SJCRH30 (cell line): Measurements from ENCODE around the gene KATNA1.

DNA sequence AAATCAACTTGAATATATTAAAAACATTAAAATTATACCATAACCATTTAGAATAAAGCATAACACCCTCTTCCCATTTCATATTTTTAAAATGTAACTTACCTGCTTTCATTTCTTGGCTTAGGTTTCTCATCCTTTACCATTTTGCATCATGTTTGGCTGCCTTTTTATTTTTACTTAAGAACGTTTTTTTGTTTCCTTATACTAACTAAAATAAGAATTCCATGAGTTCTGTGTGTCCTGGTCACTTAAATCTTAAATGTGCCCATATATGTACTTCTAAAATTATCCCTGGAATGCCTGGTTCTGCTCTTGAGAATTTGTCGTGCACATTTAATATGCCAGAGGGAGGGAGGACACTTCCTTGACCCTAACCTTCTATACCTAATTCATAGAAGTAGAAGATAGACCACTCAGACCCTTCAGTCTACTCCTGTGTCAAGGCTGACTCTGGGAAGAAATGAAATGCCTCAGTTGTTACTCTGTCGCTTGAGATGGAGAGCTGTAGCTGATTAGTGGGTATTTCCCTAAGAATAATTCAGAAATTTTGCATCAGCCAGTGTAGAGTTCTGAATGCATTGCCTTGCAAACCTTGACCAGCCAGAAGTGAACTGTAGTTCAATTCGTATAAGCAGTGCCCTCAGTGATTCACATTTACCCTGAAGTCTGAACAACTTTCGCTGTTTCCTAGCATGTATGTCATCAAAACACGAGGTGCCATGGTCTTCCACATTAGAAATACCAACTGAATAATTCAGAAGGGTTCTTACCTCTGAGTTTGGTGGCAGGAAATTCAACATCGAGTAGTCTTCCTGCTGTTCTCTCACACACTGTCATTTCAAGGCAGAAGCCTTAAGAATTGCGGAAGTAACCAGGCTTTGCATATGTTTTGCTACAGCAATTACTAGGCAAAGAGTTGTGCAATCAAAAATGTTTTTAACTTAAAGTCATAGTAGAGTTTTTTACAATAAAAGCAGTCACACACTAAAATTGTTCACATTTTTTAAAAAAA lies 117.9 kb downstream of the STXBP5 start:
- RAMPAGE, long total RNA: no peak

GRCh38 chr6:147341430-147342516 lies 137.6 kb downstream of the STXBP5 start:
- RAMPAGE, long total RNA: no peak

- RAMPAGE, long total RNA: no peak
These were observed 142.2 kb upstream of the SAMD5 start for GRCh38 chr6:147366141-147366901.

DNA sequence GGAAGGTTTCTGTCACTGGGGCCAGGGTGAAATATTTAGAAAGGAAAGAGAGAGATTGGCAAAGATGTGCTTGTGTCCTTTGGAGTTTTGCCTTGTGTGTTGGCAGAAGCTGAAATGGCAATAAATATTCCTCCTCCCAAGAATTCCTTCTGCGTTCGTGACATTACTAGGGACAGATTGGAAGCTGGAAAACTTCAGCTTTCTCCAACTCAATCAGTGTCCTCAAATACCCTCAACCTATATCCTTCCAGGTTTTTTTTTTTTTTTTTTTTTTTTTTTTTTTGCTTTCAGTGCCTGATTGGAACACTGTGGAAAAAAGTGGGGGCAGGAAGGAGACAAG lies 6.4 kb downstream of the SAMD5 start:
- RAMPAGE, long total RNA: no peak

DNA sequence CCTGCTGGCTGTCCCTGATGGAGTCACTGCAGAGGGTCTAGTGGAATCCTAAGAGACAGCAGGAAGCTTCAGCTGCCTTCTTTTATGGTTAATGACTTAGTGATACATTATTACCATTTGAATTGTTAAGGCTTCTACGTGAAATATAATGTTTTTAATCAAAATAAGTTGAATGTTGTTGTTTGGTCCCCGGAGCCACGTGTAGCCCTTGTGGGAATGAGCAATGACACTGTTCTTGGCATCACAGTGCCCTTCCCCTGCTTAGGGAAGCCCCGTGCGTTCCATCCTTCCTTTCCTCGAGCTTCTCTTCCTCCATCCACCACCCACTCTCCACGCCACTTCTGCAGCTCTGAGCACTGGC lies 111.4 kb downstream of the SAMD5 start:
- RAMPAGE, long total RNA: no peak

- RAMPAGE, long total RNA: no peak
These were observed 197.8 kb upstream of the SASH1 start for GRCh38 chr6:148144906-148145262.

- RAMPAGE, long total RNA: no peak
These were observed 103.3 kb upstream of the SASH1 start for GRCh38 chr6:148239338-148239770.

DNA sequence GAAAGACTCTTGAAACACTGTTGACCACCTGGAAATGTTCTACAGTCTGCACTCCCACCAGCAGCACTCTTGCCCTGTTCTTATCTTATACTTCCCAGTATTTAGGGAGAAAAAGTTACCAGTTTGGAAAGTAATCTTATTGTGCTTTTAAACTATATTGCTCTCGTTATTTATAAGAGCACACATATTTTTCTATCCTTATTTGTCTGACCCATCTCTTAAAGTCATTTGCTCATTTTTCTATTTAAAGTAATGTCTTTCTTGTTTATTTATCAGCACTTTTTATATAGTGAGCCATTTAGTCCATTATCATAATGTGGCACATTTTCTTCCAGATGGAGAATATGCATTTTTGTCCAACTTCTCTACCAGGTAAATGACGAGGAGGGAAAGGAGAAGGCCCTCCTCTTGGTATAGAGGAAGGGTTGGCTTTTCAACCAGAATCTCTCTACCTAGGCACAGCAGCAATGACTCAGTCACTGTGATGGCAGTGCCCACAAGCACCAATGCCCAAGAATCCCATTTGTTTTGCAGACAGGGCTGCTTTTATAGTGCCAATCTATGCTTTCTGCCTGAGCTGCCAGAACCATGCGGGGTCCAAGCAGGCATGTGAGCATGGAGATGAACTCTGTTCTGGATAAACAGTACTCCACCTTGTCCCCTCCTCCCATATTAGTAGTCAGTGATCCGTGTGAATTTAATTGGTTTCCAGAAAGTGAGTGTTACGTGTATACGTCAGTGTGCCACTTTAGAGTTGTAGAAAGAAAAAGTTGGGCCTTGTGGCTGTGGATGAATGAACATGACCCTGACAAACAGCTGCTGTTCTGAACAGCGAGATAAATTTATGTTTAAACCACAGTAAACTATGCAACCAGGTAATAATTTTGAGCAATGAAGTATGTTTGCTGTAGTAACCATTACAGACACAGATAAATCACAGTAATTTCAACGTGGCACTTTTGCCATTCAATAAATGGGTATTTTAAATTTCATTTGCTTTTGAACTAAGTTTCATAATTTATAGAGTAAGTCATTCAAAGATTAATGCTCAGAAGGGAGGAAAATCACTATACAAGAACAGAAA lies 79.4 kb downstream of the SASH1 start:
- RAMPAGE, long total RNA: no peak

DNA sequence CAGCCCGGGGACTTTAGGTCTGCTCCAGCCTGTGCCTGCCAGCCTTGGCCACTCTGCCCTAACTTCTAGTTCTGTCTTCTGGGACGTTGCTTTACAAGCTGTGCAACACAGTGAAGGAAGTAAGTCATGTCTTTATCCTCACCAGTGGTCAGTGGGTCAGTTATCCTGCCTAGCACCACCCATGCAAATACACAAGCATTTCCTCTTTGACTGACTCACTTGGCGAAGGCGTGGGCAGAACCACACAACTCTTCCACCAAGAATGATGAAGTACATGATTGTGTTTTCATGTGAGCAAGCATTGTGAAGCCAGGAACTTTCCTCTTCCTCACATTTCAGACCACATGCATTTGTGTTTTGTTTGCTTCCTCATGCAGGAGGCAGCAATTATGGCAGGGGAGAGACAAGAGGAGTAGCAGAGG lies 180.5 kb upstream of the UST start:
- RAMPAGE, long total RNA: no peak

GRCh38 chr6:148750681-148751633 lies 4.1 kb downstream of the UST start:
- RAMPAGE, long total RNA: no peak

- RAMPAGE, long total RNA: no peak
These were observed 11.7 kb downstream of the UST start for GRCh38 chr6:148758325-148759075.

- RAMPAGE, long total RNA: no peak
These were observed 222.8 kb downstream of the UST start for GRCh38 chr6:148969462-148970177.

- RAMPAGE, long total RNA: no peak
These were observed 274.4 kb downstream of the UST start for GRCh38 chr6:149021172-149021637.

GRCh38 chr6:149337583-149338713 lies 20.4 kb downstream of the TAB2 start:
- RAMPAGE, long total RNA: no peak

- RAMPAGE, long total RNA: no peak
These were observed 28.8 kb upstream of the SUMO4 start for GRCh38 chr6:149371372-149371630.

GRCh38 chr6:149473021-149473810 lies 11.6 kb downstream of the ZC3H12D start:
- RAMPAGE, long total RNA: no peak

- RAMPAGE, long total RNA: no peak
These were observed 1.8 kb downstream of the GINM1 start for GRCh38 chr6:149568057-149568342.

GRCh38 chr6:149647942-149649059 lies at the start of gene KATNA1:
Gene KATNA1, minus strand, starts transcription at chr6:149648714.
- RAMPAGE, long total RNA: start-site peak on the minus strand at chr6:149648613-149648755, 656 and 105 reads in 2 replicates

- RAMPAGE, long total RNA: no peak
These were observed 31.3 kb upstream of the KATNA1 start for GRCh38 chr6:149679731-149680284.

- RAMPAGE, long total RNA: no peak
These were observed 8.7 kb upstream of the LATS1 start for GRCh38 chr6:149726154-149727350.